ENCODE data around the genes HSP90B1 and NFYB.

DNA sequence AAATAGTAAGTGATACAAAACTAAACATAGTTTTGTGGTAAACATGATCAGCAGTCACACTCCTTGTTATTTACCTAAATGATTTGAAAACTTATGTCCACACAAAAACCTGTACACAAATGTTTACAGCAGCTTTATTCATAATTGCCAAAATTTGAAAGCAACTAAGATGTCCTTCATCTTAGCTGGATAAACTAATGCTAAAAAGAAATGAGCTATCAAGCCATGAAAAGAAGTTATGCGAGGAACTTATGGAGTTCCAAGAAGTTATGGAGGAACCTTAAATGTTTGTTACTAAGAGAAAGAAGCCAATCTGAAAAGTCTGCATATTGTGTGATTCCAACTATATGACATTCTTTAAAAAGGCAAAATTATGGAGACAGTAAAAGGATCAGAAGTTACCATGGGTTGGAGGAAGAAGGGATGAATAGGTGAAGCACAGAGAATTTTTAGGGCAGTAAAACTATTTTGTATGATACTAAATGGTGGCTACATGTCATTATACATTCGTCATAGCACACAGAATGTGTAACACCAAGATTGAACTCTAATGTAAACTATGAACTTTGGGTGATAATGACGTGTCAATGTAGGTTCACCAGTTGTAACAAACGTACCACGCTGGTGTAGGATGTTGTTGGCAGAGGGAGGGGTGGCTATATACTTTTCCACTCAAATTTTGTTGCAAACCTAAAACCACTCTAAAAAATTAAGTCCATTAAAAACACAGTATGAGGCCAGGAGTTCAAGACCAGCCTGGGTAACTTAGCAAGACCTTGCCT, 20.5 kb downstream of the CHPT1 start:
- PRO-cap = no peak
- RAMPAGE, long total RNA, 3 experiments = no peak in any of the 3 experiments

DNA sequence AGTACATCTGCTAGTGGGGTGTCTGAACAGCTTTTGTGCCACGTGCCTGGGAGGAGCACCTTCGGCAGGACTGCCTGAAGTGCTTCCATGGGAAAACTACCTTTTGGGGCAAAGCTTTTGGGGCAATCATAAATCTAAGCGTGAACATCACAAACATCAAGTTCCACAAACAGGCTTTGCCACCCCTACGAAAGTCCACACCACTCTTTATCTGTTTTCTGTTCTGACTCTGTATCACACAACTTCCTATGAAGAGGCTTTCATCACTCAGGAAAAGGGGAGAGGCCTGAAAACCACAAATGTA, 32.6 kb upstream of the SYCP3 start:
- PRO-cap = no peak
- RAMPAGE, long total RNA, 3 experiments = no peak in any of the 3 experiments

DNA sequence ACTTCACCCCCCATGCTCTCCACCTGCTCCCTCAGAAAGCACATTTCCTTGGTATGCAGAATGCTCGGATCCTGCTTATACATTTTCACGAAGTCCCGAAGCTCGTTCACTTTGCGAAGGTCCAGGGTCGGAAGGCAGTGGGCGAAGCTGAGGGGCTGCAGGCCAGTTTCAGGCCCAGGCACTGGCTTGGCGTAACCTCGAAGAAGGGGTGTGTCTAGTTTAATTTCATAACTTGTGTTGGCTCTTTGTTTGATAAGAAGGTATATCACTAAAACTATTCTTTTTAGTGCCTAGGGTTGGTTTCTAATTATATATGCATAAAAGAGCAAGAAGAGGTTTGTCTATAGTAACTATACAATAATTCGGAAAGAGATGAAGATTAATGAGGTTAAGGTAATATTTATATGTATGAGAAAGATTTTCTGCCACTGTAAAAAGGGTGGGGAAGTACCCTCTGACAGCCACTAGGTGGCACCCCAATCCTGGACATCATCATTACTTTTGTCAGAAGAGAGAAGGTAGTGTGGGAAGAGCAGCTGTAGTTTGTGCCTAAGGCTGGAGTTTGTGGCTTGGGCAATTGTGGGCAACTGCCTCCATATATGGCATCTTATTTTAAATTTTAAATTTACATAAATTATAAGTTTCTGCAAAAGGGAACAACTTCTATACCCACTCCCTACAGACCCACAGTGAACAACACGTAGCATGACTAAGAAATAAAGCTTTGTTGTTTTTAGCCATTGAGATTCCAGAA, 34.2 kb upstream of the SYCP3 start:
- PRO-cap = no peak
- RAMPAGE, long total RNA, 3 experiments = start-site peak on the plus strand in 2 of 3 experiments, centred at positions 362 to 374 of the sequence, 5 to 6 reads per replicate

GRCh38 chr12:101925142-101925777, 47.9 kb downstream of the DRAM1 start:
- PRO-cap = no peak
- RAMPAGE, long total RNA, 3 experiments = no peak in any of the 3 experiments

DNA sequence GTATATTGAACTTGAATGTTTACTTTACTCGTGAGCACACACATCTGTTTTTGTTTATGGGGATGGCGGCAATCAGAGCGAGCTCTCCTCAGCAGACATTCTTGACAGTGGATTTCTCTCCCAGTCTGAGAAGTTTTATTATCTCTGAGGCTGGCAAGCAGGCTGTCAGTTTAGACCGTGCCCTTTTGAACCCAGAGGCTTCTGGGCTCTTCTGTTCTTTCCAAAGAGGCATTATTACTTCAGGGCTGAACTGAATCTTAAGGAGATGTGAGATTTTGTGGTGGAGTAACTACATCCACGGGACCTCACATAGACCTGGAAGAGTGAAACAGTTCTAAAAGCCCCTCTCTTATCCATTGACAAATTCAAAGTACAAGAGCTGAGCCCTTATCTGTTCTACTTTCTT, 68.2 kb downstream of the DRAM1 start:
- PRO-cap = no peak
- RAMPAGE, long total RNA, 3 experiments = no peak in any of the 3 experiments

- PRO-cap = no peak
- RAMPAGE, long total RNA, 3 experiments = no peak in any of the 3 experiments
These were observed 12.0 kb downstream of the NUP37 start for GRCh38 chr12:102107831-102108363.

GRCh38 chr12:102419395-102419902, 60.9 kb downstream of the IGF1 start:
- PRO-cap = no peak
- RAMPAGE, long total RNA, 3 experiments = start-site peak on the minus strand in 1 of 3 experiments, at chr12:102419585-102419705 at its widest, 58 reads per replicate

DNA sequence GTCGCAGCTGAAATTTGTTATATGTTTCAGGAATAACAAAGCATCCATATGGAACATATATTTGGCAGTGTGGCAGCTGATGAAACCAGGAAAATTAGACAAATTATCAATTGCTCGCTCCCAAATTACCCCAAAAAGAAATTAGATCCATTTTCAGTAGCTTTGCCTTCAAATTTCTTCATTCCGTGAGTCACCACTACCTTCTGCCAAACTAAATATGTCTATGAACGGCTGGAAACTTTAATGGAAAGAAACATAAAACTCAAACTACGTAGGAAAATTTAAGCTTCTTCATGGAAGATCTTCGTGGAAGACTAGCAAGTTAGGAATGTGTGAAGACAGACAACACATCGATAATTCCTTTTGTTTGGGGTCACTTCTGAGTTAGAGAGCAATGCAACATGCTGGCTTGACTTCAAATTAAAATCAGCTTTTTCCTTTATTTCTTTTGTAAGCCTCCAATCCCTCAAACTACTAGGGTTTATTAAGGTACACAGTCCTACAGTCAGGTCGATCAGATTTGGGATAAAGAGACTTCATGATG, 17.2 kb downstream of the IGF1 start:
- PRO-cap = no peak
- RAMPAGE, long total RNA, 3 experiments = no peak in any of the 3 experiments

DNA sequence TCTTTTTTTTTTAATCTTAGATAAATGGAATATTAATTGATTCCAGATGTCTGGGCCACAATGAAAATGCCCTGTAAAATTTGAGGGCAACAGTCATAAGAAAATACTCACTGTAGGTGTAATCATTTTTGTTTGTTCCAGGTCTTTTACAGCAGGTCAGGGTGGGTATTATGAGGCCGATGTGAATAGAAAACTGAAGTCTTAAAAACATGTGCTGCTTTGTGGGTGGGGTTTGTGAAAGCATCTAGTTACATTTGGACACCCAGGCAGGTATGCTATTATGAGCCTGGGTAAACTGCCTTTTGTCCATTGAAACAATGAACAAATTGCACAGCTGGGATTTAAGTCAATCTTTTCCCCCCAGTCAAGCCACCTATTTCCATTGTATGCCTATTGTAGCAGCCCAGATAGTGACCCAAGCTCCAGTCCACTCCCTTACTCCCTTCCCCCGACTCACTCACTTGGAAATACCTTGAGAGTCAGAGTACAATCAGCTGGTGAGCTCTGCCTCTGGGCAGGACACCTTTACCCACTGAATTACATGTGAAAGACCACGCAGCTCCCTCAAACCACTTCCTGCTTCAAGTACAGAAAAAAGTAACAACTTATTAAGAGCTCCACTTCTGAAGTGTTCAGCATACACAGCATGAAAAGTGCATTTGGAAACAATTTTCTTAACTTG, 1.8 kb downstream of the IGF1 start:
- PRO-cap = no peak
- RAMPAGE, long total RNA, 3 experiments = start-site peak on the minus strand in 3 of 3 experiments, centred at positions 159 to 187 of the sequence, 57 to 284 reads per replicate

DNA sequence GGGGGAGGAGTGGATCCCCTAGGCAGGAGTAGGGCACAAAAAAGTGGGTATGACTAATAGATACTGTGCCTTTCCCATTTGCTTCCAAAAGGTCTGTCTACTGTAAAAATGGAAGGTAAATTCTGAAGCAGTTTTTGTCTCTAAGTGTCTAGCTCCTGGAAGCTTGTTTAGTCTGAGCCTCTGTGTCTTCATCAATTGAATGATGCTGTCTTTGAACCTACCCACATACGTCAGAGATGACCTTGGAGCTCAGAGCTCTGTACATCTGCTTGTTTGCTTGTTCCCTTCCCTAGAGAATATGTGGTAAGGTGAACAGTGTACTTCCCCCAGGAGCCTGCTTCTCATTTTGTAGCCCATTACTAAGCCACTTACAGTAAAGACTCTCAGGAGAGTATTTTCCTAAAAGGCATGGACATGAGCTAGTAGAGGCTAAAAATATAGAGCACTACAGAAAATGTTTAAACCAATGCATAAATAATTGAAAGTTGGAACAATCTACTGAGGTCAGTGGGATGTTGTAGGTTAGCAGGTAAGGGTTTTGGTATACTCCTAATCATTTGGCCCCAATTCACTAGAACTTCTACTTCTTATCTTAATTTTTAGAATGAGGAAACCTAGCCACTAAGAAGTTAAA, 13.4 kb downstream of the PAH start:
- PRO-cap = no peak
- RAMPAGE, long total RNA, 3 experiments = no peak in any of the 3 experiments

DNA sequence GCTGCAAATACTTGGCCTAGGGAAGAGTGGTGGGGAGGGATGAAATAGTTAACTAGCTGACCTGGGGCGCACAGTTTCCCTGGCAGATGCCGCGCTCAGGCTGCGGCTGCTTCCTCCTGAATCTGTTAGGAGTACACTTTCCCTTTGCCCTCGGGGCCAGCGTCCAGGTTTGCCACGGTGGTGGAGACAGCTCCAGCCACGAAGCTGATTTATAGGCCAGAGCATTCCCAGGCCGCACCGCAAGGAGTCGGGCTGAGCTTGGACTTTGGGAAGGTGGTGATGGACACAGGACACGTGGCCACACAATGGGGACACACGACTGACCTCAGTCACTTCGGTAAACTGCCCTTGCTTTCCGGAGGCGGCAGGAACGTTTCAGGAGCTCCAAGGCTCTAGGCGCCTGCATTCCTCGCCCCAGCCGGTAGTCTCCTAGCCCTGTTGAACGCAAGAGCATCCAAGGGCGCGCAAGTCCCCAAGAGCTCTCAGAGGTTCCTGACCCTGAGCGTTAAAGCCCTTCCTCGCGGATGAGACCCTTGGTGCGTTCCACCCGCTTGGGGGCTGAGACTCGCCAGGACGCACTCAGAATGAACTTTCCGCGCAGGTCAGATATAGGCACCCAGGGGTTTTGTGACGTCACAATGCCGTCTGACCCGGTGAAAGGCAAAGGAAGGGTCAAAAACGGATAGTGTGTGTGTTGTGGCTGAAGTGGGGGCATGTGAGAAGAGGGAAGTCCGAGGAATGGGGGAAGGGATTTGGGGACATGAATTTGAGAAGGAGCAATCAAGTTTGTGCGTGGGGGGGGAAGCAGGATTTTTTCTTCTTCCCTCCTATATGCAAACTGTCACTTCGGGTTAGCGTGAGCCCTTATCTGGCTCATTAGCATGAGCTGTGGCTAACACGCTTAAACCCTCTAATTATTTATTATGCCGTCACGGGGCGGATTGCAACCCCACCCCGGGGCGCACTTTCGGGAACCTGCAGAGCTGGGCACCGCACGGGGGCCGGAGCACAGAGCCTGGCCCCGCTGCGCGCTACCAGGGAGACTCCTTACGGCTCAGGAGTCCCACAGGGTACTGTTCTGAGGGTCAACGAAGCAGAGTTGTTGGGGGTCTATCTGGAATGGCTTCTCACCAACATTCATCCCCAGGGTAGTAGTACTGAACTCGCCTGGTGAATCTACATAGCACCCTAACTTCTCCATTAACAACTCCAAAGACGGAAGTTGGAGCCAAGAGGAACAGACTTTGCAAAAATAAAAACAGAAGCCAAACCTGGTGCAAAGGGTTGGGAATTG, 6.8 kb upstream of the ASCL1 start:
- PRO-cap = no peak
- RAMPAGE, long total RNA, 3 experiments = no peak in any of the 3 experiments

GRCh38 chr12:103114967-103115306, 157.5 kb downstream of the ASCL1 start:
- PRO-cap = no peak
- RAMPAGE, long total RNA, 3 experiments = no peak in any of the 3 experiments

GRCh38 chr12:103172891-103173099, 215.3 kb downstream of the ASCL1 start:
- PRO-cap = no peak
- RAMPAGE, long total RNA, 3 experiments = no peak in any of the 3 experiments

GRCh38 chr12:103433871-103434620, 61.7 kb downstream of the C12orf42 start:
- PRO-cap = no peak
- RAMPAGE, long total RNA, 3 experiments = no peak in any of the 3 experiments

- PRO-cap = no peak
- RAMPAGE, long total RNA, 3 experiments = no peak in any of the 3 experiments
These were observed 61.1 kb downstream of the C12orf42 start for GRCh38 chr12:103434659-103435077.

DNA sequence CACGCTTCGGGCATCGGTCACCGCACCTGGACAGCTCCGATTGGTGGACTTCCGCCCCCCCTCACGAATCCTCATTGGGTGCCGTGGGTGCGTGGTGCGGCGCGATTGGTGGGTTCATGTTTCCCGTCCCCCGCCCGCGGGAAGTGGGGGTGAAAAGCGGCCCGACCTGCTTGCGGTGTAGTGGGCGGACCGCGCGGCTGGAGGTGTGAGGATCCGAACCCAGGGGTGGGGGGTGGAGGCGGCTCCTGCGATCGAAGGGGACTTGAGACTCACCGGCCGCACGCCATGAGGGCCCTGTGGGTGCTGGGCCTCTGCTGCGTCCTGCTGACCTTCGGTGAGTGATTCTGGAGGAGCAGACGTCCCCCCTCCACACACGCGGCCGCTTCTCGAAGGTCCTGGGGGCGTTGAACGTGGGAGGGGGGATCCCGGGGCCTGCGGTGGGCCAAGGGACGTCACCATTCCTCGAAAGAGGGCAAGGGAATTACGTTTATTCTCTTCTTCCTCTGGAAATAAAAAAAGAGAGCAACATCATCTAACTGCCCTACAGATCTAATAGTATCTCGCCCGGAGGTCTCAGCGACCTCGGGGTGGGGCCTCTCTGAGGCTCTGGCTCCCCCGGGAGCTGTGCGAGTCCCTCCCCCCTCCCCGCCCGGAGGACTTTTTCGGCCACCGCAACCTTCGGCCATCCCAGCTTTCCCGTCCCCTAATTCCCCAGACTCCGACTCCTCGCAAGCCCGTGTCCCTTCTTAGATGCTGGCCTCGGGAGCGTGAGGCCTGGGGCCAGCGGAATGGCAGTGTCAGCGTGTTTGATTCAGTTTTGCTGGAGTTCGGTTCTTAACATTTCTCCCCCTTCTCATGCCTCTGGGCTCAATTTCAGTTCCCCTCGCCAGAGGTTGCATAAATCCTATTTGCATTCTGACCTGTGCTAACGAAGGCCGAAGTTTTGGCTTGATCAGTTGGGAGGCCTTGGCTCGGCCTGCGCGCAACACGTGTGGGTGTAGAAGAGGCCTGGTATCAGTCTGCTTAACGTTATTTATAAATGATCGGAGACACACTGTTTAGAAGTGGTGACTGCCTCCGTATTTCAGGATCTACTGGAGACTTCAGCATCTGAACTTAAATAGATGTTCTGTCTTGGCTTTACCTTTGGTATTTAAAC, at the start of gene HSP90B1:
HSP90B1 (plus strand) TSS at position 180 of the 1,159 bp plus-strand sequence.
- PRO-cap = bidirectional peak, plus-strand start at position 180 of the sequence, minus-strand start outside the sequence
- RAMPAGE, long total RNA, 3 experiments = start-site peak on the plus strand in 3 of 3 experiments, centred at positions 198 to 214 of the sequence, 3,633 to 7,677 reads per replicate

DNA sequence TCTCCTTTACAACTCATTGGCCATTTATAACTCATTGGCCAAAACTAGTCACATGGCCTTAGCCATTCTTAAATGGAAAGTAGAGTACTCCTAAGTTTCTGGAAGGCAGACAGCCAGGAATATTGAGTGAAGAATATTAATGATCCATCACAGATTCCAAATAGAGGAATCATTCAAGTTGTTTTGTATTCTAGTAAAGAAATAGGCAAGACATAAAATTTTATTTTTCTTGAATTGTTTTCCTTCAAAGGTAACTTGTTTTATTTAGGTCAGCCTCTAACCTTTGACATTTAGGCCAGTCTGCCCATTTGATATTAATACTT, 3.2 kb downstream of the HSP90B1 start:
- PRO-cap = no peak
- RAMPAGE, long total RNA, 3 experiments = no peak in any of the 3 experiments

GRCh38 chr12:103942018-103942963, 12.1 kb downstream of the HSP90B1 start:
- PRO-cap = no peak
- RAMPAGE, long total RNA, 3 experiments = no peak in any of the 3 experiments

- PRO-cap = no peak
- RAMPAGE, long total RNA, 3 experiments = no peak in any of the 3 experiments
These were observed 13.1 kb downstream of the NFYB start for GRCh38 chr12:104124766-104125394.

- PRO-cap = bidirectional peak, plus-strand start at chr12:104138376, minus-strand start at chr12:104138262
- RAMPAGE, long total RNA, 3 experiments = start-site peak on the minus strand in 3 of 3 experiments, at chr12:104138166-104138214 at its widest, 78 to 147 reads per replicate
These were observed at the start of gene NFYB for GRCh38 chr12:104137466-104138320. Gene NFYB (minus strand): TSS chr12:104138210.